T47D (cell line): ENCODE measurements around a stretch of chr6.

DNA sequence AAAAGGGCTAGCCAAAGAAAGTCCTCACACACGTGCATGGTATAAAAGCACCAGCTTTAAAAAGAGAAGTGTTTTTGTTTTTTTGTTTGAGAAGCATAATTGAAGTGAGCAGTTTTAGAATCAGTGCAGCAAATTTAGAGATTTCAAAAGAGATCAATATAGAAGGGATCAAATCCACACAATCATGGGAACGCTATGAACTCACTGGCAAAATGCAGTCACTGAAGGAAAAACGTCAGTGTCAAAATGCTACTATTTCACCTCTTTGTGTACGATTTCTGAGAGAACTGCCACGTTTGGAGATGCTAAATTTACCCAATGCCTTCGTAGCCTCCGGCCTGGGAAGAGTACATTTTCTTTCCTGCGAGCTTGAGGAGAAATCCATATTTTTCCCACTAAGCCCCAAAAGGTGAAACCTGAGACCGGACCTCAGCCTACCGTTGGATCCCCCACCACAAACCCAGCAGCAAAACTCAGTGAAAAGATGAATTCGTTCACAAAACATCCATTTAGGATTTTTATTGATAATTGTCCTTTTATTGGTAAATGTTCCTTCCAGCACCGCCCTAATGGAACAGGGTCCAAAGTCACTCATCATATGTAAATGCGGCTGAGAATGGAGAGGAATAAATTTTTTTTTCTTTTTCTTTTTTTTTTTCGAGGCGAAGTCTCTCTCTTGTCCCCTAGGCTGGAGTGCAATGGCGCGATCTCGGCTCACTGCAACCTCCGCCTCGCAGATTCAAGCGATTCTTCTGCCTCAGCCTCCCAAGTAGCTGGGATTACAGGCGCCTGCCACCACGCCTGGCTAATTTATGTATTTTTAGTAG lies 70.3 kb upstream of the SCAND3 start:
- RRBS = 9% methylated on average over 3 of the region's 23 CpGs

DNA sequence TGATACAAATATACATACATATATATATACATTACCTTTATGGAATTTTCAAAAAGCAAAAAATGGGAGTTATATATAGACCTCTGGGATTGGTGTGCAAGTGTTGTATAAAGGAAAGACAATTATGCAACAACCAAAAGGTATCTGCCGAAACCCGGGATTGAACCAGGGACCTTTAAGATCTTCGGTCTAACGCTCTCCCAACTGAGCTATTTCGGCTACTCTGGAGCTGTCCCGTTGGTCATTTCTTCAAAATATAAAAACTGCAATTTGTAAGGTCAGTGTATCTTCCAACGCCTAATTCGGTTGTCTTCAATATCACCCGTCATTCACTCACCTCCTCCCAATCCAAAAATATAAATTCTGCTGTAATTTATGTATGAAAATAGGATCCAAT lies 100.6 kb downstream of the TRIM27 start:
- RRBS = no CpG with 5 or more reads among the region's 9 CpGs

- RRBS = no CpG with 5 or more reads among the region's 68 CpGs
Observed at GRCh38 chr6:28863357-28864752, 59.9 kb downstream of the TRIM27 start.

DNA sequence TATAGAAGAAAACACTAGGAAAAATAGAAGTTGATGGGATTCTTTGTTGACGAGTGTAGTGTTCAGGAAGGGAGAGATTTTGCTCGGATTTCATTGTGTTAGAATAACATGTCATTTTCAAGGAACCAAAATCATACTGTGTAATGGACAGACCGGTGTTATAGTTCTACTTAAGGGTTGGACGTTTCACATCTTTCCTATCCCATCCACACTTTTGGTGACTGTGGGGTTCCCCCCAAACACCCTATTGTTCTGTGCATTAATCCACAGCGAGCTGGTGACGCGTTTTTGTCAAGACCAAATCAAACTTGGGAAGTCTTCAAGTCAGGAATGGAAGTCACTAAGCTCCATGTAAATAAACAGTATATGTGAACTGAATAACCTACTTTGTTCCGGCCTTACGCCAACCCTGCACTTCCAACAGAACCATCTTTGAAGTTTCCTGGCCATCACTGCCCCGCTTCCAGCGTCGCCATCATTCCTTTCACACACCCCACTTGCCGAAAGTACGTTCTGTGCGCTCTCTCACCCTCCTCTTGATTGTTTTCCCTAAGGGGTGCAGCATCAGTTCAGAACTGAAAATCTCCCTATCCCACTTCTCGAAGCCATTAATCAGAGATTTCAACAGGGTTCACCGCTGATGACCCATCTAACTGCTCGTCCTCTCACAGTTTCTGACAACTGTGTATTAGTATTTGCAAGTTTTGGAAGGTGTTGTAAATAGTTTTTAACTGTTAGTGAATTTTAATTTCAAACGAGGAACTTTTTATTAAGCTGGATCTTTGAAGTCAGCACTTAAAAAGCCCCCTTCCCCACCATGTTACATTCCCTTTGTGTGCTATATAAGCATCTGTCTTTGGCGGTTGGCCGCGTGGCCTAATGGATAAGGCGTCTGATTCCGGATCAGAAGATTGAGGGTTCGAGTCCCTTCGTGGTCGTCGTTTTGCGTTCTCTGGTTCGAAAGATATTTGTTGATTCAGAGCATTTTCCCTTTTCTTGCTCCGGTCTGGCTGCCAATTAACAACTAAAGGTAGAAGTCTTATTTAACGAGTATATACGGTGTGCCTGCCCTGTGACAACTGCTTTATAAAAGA lies 42.9 kb downstream of the TRIM27 start:
- RRBS = 5% methylated on average over 1 of the region's 33 CpGs

GRCh38 chr6:28904018-28904818 lies 19.6 kb downstream of the TRIM27 start:
- RRBS = no CpG with 5 or more reads among the region's 17 CpGs

DNA sequence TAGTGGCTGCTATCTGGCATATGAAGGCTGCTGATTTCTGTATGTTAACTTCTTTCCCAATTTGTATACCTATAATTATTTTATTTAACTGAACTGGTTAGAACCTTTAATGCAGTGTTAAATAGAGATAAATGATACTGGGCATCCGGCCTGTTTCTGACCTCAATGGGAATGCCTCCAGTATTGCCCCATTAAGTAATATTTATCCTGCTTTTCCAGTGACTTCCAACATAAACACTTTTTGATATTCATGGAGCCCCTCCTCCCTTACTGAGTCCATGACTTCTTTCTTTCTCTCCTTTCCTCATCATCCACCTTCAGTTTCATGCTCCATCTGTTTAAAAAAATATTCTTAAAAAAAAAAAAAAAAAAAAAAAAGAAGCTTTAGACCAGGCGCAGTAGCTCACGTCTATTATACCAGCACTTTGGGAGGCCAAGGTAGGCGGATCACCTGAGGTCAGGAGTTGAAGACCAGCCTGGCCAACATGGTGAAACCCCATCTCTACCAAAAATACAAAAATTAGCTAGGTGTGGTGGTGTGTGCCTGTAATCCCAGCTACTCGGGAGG lies 8.8 kb downstream of the TRIM27 start:
- RRBS = no CpG with 5 or more reads among the region's 5 CpGs

- RRBS = no CpG with 5 or more reads among the region's 10 CpGs
Observed at GRCh38 chr6:28921732-28922476, 1.9 kb downstream of the TRIM27 start.

DNA sequence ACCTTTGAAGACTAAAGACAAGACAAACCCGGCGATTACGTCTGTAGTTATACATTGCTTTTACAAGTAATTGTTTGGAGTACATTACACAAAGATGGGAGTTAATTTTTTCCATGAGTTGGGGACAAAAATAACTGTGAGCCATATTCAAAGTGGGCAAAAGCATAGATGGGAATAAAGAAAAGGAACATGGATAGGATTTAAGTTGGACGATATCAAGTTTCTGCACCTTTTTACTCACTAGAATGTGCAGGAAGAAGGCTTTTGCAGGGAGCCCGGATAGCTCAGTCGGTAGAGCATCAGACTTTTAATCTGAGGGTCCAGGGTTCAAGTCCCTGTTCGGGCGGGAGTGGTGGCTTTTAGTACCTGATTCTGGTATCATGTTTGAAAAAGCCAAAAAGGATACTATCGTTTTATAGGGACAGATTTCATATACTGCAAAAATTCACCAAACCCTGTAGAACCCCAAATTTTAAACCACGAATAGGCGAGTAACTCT lies 27.0 kb upstream of the TRIM27 start:
- RRBS = no CpG with 5 or more reads among the region's 11 CpGs

GRCh38 chr6:28977125-28978123 lies 27.7 kb downstream of the ZNF311 start:
- RRBS = 89% methylated on average over 26 of the region's 55 CpGs

DNA sequence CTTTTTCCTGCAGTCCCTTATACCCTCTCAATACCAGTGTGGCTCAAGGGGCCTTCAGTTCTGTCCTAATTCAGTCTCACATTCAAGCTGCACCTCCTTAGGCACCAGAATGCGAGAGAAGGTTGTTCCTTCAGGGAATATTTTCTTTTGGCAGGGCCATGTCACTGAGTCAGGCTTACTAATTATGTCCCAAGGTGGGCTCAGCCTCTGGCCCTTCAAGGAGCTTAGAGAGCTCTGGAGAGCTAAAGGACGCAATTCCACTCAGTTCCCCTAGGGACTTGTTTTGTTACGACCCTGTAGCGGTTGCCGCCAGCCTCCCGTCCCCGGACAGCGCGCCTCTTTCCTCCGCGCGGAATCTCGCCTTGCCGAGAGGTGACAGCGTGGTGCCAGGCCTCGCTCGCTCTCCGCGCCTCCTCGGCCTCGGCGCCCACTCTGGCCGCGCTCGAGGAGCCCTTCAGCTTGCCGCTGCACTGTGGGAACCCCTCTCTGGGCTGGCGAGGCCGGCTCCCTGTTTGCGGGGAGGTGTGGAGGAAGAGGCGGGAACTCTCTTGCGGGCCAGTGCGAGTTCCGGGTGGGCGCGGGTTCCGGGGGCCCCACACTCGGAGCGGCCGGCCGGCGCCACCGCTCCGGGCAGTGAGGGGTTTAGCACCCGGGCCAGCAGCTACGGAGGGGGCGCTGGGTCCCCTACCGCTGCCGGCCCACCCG lies 9.6 kb upstream of the ZNF311 start:
- RRBS = 79% methylated on average over 6 of the region's 49 CpGs

DNA sequence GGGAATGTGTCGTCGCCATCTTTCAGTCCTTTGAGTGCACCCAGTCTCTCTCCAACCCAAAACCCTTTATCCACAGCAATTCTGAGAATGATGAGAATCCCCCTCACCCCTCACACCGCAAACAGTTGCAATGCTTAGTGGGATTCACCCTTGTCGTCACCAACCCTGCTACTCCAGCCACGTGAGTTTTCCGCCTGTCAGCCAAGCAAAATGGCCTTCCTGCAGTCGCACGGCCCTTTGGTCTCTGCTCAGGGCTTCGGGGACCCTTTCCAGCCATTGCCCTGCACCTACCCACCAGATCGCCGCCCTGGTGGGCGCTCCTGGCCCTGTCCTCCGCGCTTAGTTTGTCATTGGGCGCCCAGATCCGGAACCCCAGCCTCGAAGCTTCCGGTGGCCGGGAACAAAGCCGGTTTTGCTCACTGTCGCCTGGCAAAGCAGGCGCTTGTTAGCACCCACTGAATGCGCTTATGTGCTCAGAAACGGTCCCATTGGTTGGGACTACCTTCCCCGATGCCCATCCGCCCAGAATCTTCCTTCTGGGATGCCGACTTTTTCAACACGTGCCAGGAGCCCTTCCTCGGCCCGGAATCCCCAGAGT lies 585 bp downstream of the ZFP57 start:
- RRBS = 94% methylated on average over 1 of the region's 30 CpGs

DNA sequence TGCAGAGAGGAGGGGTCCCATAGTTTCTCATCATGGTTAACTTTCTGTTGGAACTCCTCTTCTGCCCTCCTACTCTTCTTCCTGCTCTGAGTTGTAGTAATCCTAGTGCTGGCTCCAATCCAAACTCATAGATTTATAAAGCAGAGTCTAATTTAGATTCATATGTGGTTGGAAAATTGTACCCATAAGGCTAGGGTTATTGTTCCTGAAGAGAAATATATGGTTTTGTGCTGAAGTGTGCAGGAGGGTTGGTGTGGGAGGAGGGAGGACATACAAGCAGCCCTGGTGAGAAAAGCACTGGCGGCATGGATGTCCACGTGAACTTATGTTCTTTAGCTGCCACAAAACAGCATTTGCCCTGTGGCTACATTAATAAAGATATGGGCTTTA lies 3.9 kb downstream of the HLA-A start:
- RRBS = no CpG with 5 or more reads among the region's 2 CpGs

DNA sequence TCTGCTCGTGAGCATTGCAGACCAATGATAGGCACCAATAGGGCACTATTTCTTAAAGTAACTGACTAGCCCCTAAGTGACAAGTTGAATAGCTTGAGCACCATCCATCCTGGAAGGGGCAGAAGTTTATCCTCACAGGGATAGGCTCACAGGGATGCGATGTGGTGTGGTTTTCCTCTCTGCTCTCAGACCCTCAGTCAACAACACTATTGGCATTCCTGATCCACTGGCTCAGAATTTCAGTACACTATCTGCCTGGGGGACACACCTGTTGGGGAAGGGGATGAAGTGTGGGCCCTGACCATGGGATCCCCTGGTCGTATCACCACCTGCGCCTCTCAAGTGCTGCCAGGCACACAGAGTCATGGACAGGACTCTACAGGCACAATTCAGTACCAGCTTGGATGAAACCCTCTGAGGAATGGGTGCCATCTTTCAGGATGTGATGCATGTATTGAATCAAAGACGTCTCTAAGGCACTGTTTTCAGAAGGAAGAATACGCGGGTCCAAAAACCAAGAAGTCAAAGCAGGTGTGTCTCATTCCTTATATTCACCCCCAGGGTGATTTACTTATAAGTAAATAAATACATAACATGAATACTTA lies 6.8 kb downstream of the HLA-A start:
- RRBS = no CpG with 5 or more reads among the region's 7 CpGs

- RRBS = no CpG with 5 or more reads among the region's 12 CpGs
Observed at GRCh38 chr6:29964435-29965685, 22.5 kb downstream of the HLA-A start.

DNA sequence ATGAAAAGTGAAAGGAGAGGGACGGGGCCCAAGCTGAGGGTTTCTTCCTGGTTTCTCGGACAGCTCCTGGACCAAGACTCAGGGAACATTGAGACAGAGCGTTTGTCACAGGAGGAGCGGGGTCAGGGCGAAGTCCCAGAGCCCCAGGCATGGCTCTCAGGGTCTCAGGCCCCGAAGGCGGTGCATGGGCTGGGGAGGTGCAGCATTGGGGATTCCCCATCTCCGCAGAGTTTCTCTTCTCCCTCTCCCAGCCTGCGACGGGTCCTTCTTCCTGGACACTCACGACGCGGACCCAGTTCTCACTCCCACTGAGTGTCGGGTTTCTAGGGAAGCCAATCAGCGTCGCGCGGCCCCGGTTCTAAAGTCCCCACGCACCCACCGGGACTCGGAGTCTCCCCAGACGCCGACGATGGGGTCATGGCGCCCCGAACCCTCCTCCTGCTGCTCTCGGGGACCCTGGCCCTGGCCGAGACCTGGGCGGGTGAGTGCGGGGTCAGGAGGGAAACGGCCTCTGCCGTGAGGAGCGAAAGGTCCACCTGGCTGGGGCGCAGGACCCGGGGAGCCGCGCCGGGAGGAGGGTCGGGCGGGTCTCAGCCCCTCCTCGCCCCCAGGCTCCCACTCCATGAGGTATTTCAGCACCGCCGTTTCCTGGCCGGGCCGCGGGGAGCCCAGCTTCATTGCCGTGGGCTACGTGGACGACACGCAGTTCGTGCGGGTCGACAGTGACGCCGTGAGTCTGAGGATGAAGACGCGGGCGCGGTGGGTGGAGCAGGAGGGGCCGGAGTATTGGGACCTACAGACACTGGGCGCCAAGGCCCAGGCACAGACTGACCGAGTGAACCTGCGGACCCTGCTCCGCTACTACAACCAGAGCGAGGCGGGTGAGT lies 54.6 kb upstream of the POLR1H start:
- RRBS = 34% methylated on average over 5 of the region's 67 CpGs

DNA sequence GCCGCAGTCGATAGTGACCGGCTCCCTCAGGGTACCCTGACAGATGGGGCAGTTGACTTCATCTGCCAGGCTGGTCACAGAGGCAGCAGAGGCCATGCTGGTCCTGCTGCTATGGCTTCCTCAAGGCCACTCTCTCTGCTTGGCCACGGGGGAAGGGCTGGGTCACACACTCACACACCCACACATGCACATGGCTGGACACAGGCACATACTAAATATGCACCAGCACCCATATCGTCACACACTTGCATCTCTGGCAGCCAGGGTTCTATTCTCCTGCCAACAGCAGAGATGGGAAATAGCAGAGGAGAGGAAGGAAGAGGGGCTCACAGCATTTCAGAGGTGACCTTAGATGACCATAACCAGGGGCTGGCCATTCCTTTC lies 256 bp downstream of the TRIM10 start:
- RRBS = no CpG with 5 or more reads among the region's 5 CpGs

GRCh38 chr6:30198599-30199064 lies 14.6 kb downstream of the TRIM26 start:
- RRBS = 97% methylated on average over 7 of the region's 24 CpGs

- RRBS = no CpG with 5 or more reads among the region's 4 CpGs
Observed at GRCh38 chr6:30309833-30310447, 16.8 kb upstream of the TRIM39 start.

DNA sequence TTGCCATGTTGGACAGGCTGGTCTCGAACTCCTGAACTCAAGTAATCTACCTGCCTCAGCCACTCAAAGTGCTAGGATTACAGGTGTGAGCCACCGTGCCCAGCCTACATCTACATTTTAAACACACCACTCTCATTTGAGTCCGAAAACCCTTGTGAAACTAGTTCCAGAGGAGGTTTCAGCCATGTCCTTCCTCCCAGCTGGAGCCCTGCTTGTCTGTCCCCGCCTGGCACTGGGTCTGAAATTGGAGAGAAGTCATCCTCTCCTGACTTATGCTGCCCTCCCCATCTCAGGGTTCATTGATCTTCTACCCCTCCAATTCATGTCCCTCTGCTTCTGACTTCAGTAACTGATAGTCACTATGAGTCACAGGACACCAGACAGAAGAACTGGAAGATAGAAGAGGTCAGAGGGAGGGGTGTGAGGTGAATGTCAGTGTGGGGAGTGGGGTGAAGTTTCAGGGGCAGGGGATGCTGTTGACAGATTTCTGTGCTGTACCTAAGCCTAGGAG lies 854 bp upstream of the RPP21 start:
- RRBS = no CpG with 5 or more reads among the region's 4 CpGs

- RRBS = no CpG with 5 or more reads among the region's 5 CpGs
Observed at GRCh38 chr6:30487651-30488083, 1.6 kb upstream of the HLA-E start.